ENCODE data around the genes INTS1, ELFN1 and EIF3B.

- PRO-cap = no peak
Measured at GRCh38 chr7:1467101-1467997, 8.1 kb upstream of the MICALL2 start.

- PRO-cap = no peak
Measured at GRCh38 chr7:1472896-1473589, 13.8 kb upstream of the MICALL2 start.

DNA sequence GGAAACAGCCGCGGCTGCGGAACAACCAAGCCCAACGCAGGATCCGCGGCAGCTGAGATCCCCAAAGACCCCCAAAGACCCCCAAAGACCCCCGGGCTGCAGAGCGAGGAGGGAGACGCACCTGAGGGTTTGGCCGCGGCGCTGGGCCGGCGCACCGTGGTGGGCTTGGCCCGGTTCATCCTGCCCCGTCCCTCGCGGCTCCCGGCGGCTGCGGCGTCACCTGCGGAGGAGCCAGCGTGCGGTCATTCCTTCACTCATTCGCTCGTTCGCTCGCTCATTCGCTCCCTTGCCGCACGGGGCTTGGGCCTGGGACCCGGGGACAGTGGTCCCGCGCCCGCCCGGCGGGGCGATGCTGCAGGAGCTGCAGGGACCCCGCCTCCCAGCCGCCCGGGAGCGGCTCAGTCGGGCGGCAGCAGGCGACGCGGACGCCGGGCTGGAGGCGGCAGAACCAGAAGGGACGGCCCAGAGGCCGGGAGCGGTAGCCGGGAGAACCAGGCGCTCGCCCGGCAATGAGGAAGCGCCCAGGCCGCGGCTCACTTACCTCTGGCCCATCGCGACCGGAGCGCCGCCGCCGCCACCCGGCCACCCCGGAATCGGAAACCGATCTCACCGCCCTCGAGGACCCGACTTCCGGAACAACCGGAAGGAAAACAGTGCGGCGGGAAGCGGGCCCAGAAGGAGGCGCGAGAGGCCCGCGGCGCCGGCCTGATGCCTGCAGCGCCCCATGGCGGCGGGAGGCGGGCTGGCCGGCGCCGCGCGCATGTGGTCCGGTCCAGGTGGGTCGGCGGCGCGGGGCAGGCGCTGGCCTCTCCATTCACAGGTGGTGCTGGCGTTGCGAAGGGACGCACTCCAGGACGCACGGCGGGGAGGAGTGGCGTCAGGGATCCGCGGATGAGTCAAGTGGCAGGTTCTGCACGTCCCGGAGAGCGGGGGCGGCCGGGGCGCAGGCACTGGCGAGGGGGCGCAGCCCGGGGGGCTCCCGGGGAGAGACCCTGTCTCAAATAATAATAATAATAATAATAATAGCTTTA, at the start of gene INTS1:
Gene INTS1 (minus strand): TSS at position 608 of the 1,031 bp plus-strand sequence.
- PRO-cap = bidirectional peak, plus-strand start at position 823 of the sequence, minus-strand start at position 595 of the sequence

DNA sequence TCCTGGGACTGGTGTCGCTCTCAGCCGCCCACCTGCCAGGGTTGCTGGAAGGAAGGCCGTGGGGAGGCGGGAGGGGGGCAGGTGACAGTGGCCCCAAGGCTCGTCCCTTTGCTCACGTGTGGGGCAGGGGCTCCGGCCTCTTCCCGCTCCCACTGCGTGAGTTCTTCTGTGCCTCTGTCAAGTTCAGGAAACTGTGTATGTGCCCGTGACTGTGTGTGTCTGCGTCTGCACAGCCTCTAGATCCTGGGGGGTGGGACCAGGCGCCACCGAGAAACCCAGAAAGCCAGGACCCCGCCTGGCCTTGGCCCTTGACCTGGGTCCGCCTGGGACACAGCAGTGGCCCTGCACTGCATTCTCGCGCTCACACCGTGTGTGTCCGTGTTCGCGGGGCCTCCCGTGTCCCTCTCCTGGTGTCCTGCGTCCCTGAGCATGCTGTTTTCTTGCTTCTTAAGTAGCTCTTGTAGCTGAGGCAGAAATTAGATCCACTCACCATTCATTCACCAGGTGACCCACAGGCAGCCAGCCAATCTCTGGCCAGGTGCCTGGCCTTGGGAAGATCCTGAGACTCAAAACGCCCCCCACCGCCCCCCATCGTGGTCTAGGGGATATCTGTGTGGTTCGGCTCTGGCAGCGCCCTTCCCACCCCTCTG, 1.1 kb downstream of the MAFK start:
- PRO-cap = no peak

GRCh38 chr7:1533651-1534310, 3.3 kb downstream of the MAFK start:
- PRO-cap = bidirectional peak, plus-strand start at chr7:1534039, minus-strand start at chr7:1533948

DNA sequence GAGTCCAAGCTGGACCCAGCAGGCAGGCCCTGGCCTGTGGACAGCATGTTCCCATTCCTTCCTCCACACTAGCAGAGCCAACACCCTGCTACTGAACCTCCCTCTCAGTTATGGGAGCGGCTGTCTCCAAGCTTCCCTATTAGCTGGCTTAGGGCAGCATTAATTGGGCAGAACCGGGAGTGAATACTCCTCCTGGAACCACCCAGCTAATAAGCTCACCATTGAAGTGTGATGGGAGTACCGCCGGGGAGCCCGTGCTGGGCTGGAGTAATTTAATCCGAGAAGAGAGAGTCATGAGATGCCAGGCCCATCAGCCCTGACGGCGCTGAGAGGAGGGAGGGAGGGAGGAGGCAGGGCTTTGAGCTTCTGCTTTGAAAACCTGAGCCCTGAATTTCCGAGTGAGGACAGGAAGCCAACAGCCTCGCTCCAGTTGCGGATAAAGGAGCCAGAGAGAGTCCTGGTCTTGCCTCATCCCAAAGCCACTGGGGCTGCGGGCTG, 31.8 kb upstream of the ELFN1 start:
- PRO-cap = no peak

DNA sequence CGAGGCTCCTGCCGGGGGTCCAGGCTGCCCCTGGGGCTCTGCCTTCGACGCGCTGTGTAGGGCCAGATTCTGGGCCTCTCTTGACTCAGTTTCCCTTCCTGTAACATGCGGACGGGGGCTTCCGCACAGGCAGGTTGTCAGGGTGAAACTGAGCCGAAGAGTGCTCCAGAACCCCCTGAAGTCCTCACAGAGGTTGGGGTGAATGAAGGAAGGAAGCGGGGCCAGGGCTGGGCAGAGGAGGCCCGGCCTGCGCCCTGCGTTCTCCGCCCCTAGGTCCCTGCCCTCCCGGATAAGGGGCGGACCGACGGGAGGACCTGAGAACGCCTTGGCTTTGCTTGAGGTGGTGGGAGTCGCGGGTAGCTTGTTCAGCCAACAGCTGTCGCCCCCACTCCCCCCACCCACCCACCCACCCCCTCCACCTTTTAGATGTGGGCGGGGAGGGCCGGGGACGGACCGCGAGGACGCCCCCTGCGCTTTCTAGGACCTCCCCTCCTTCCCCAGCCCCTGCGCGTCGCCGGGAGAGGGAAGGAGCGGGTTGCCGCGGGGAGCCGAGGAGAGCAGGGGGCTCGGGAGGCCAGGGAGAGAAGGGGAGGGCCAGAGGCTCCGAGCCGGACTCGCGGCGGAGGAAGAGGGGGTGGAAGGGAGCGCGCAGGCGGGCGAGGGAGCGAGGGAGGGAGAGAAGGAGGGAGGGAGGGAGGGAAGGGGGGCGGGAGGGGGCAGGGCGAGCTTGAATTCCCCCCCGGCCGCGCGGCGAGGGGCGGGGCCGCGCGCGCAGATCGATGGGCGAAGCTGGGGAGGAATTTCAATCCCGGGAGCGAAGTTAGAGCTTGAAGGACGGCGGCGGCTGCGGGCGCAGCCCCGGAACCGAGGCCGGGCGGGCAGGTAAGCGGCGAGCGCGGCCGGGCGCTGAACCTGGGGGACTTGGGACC, at the start of gene ELFN1:
Gene ELFN1 (plus strand): TSS at position 805 of the 929 bp plus-strand sequence.
- PRO-cap = no peak

GRCh38 chr7:1742821-1743356, 72.8 kb downstream of the ELFN1 start:
- PRO-cap = no peak

GRCh38 chr7:1749799-1750552, 79.9 kb downstream of the ELFN1 start:
- PRO-cap = no peak

DNA sequence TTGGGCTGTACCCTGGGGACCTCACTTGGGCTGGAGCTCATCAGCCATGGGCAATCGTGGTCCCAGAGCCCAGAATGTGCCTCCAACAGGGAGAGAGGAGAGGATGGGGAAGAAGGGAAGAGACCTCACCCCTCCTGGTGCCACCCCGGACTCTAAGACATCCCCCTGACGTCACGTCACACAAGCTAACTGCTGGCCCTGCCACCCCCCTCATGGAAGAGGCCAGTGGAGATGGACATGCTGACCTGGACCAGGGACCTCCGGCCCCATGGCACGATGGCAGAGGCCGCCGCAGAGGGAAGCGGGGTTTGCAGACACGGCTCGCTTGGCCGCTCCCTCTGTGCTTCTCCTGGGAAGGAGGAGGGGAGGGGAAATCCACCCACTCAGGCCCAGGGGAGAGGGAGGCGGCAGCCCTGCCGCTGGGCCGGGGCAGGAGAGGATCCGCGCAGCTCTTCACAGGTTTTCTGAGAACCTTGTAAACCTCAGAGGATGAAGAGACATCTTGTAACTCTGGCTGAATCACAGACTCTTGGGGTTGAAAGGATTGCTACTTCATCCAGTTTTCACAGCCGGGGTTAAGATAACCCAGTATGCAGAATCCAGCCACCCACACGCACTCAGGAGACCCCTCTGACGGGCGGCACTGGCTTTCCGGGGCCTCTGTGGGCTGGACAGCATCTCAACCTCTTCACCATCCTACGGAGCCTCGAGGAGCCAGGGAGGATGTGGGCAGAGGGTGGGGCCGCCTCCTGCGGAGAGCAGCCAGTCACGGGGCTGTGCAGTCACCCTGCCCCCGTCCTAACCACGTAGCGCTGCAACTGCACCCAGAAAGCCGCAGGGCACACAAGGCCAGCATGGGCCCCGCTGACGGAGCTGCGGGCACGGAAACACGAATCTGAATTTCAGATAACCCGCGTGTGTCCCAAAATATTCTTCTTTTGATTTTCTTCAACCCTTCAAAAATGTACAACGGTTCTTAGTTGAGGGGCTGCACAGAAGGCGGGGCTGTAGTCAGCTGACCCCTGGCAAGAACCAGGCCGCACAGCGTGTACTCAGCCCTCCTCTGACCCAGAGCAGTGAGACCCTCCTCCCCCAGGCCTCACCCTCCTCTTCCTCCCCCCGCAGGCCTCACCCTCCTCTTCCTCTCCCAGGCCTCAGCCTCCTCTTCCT, 270.2 kb downstream of the ELFN1 start:
- PRO-cap = unidirectional peak, minus-strand start at position 698 of the sequence

- PRO-cap = no peak
Measured at GRCh38 chr7:1943852-1944330, 273.8 kb downstream of the ELFN1 start.

DNA sequence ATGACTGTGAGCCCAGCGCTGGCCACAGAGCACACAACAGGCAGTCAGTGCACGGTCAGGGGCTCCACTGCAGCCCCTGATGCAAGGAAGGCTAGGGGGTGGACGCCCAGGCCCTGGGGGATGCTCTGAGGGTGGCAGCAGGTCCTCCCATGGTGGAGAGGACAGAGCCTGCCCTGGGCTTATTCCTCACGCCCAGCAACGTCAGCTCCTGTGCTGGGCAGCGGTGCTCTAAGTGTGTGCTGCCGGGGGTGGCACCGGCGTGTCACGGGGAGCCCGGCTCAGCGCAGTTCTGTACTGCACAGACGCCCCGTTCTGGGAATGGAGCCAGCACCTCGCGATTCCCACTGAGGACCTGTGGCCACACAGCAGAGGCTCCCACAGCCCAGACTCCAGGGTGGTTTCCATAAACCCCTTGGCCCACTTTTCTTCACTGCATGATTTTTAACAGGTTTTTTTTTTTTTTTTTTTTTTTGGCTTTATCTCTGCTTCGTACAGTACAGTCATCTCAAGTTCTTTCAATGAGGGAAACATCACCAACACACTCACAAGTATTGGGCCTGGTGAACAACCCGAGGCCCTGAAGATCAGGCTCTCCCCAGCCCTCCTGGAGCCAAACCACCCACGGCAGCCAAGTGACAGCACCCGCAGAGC, 223.0 kb downstream of the MAD1L1 start:
- PRO-cap = no peak

DNA sequence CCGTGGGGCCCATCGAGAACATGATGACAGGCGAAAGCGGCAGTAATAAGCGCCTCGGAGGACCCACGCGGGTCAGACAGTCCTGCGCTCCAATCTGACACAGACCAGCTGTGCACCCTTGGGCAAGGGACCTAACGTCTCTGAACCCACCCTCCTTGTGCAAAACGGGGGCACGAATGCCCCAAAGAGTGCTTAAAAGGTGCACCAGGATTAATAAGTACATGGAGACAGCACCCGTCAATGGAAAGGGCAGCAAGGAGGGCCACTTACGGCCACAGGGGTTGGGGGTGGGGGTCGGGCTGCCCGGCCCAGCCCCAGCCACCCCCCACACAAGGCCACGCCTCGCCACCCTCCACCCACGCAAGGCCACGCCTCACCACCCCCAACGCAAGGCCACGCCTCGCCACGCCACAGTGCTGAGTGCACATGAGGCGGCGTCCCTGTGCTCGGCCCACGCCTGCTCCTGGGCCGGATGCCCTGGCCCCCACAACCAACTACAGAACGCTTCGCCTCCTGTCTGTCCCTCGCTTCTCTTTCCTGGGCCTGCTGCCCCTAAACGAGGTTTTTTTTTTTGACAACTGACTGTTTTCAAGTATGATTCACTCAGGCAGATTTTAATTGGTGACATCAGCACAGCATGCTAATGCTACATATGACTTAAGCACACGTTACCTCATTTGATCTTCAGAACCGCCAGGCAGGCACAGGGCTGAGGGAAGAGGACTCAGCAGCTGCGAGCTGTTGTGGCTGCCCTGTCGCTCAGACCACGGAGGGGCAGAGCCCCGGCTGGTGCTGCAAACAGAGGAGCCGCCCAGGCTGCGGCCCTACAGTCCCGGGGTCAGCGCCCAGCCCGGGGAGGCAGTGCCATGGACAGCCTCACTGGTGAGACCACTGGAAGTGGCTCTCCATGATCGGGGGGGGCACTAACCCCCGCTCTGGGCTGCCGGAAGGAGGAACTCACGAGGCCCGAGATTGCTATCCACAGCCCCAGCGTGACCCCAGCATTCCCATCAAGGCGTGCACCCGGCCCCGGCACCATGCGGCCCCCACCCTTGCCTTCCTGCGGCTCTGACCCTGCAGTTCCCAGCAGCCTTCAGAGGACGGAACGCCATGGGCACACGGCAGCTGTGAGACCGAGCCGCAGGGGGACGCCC, 213.0 kb downstream of the MAD1L1 start:
- PRO-cap = unidirectional peak, plus-strand start at position 687 of the sequence

- PRO-cap = no peak
Measured at GRCh38 chr7:2065007-2065290, 167.8 kb downstream of the MAD1L1 start.

GRCh38 chr7:2103999-2104839, 128.5 kb downstream of the MAD1L1 start:
- PRO-cap = unidirectional peak, minus-strand start at chr7:2104299

GRCh38 chr7:2354678-2355761, at the start of gene EIF3B:
EIF3B (plus strand) TSS chr7:2354827.
- PRO-cap = unidirectional peak, plus-strand start at chr7:2354854; unidirectional peak, plus-strand start at chr7:2354949; unidirectional peak, minus-strand start at chr7:2354978

DNA sequence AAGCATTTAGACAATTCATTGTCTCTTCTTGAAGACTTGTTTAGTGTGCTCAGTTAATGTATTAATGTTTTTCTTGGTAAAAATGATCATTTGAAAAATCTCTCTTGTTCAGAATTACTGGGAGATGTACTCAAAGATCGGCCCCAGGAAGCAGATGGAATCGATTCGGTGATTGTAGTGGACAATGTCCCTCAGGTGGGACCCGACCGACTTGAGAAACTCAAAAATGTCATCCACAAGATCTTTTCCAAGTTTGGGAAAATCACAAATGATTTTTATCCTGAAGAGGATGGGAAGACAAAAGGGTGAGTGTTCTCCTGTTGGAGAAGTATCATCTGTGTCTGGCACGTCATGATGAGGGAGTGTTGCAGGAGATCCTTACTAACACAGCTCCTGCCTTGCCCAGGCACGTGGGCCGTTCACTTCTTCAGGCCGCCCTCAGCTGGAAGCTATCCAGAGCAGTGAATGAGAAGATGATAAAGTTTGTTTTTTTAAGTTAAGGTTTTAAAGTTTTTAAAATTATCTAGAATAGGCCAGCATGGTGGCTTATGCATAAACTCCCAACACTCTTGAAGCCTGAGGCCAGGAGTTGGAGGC, 6.1 kb downstream of the EIF3B start:
- PRO-cap = no peak

GRCh38 chr7:2363455-2363780, 8.8 kb downstream of the EIF3B start:
- PRO-cap = no peak

- PRO-cap = no peak
Measured at GRCh38 chr7:2406446-2407205, 3.2 kb downstream of the CHST12 start.

DNA sequence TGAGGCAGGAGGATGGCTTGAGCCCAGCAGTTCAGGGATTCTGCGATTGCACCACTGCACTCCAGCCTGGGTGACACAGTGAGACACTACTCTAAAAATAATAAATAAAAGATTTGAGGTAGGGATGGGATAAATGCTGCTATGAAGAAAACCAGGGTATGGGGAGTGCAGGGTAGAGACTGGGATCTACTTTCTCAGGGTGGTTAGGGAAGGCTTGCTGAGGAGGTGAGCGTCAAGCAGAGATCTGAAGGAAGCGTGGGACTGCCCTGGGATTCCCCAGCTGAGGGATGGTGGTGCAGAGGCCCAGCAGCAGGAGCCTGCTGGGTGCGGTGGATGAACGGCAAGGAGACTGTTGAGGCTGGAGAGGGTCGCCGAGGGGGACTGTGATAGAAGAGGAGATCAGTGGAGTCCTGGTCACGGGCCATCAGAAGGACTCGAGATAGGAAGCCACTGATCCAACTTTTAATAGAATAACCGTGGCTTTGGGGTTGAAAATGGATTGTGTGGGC, 7.1 kb downstream of the CHST12 start:
- PRO-cap = no peak